Ureter (tissue), 1 donor: Measurements from ENCODE around the gene TAS2R5.

- PRO-cap, result no peak
Observed at GRCh38 chr7:139745611-139745939, 32.2 kb downstream of the HIPK2 start.

DNA sequence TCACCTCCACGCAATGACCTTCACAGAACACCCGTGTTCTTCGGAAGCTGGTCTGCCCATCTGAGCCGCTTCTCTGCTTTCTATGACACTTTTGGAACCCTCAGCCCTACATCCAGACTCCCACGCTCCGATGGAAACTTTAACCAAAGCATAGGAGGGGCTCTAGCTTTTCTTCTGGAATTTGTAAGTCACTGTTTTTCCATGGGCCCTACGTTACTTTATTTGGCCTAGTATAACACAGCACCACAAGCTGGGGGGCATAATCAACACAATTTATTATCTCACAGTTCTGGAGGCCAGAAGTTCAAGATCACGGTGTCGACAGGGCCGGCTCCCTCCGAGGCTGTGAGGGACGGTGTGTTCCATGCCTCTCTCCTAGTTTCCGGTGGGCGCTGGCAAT lies 29.7 kb downstream of the HIPK2 start:
- PRO-cap, result no peak

GRCh38 chr7:139761991-139762815 lies 15.6 kb downstream of the HIPK2 start:
- PRO-cap, result no peak

DNA sequence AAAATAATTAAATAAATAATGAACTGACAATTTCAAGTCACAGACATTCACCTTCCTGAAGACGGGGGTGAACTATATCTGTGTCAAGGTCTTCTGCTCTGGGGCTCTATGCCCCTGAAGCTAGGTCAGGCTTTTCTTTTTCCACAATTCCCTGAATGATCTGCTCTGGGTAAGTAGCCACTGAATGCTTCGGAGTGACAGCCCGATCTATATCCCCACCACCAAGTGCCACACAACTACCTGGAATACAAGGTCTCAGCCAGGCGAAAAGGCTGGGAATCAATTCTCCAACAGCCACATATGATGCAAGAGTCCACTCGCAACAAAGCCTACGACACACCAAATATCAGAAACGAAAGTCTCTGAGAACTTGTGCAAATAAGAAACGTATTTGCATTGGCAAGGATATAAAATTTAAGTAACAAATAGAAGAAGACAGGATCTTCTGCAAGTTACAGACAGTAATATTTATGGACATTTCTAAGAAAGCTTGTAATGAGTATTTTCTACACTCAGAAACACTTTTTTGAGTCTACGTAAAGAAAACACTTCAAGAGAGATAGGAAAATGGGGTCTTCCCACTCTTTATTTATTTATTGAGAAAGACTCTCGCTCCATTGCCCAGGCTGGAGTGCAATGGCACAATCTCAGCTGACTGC lies 5.7 kb downstream of the HIPK2 start:
- PRO-cap, result no peak

DNA sequence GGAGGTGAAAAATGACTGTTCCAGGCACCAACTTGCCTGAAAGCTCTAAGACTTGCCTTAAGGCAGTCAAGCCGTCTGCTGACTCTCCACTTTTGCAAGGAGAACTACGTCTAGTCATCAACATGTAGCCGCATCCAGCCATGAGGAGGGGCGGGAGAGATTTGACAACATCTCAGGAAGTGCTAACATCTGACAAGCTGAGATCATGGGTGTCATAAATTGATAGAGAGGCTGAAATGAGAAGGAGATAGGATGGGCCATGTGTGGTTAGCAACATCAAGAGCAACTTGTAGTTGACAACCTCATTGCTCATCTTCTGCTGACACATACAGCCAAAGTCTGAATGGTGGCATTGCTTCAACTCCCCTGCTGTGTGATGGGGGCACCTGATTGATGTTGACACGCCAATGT lies 8.9 kb upstream of the TBXAS1 start:
- PRO-cap, result no peak

GRCh38 chr7:139961408-139962499 lies 101.0 kb downstream of the PARP12 start:
- PRO-cap, result no peak

GRCh38 chr7:140101872-140102369 lies 39.2 kb upstream of the PARP12 start:
- PRO-cap, result no peak

DNA sequence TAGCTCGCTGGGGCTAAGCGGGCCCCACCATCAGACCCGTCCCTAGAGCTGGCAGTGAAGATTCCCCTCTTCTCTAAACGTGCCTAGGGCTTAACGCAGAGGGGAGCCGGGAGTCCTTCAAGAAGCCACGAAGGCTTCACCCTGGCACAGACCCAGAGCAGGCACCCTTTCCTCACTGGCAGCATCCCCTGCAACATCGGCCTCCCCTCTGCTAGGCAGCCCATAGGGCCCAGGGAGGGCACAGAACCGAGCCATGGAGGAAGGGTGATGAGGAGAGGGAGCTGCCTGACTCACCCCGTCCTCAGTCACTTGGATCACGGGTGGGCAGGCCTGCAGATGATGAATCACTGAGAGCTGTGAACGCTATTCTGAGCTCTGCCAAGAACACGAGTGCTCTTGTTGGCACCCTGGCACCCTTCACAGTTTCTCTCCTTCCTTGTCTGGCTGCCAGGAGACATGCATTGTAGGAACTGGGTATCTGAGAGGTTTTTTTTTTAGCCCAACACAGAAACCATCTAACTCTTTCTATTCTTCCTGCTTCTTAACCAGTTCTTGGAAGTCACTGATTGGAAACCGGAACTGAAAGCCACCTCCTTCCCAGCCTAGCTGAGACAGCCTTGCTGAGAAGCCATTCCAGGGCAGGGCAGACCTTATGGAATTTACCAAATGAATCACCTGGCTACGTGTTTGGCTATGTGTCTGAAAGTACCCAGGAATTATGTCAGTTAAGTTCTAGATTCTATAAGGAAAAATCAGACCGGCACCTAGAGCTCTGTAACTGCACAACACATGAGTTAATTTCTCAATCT lies 82.2 kb downstream of the SLC37A3 start:
- PRO-cap, result no peak

- PRO-cap, result no peak
Observed at GRCh38 chr7:140327009-140327727, 71.2 kb downstream of the SLC37A3 start.

- PRO-cap, result no peak
Observed at GRCh38 chr7:140358290-140359059, 39.9 kb downstream of the SLC37A3 start.

DNA sequence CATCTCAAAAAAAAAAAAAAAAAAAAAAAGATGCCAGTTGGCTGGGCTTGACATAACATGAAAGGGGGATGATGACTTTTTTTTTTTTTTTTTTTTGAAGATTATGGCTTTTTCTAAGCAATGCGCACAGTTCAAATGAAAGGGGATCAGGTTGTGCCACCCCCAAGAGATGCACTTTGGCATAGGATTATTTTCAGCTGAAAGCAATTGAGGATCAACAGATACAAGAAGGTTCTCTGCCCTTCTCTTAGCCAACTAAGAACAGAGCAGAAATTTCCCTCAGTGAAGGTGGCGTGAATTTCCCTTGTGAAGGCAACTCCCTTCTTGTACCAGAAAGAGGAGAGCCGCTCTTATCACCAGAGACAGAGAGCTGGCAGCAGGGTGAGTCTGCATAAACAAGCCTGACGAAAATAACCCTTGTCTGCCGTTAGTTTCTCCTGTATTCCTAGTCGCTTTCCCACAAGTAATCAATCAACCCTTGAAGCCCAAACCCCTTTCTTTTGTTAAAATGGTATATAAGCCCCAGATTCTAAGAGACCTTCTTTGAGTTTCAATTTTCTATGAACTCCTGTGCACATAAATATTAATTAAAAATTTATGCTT lies 28.6 kb upstream of the MKRN1 start:
- PRO-cap, result no peak

DNA sequence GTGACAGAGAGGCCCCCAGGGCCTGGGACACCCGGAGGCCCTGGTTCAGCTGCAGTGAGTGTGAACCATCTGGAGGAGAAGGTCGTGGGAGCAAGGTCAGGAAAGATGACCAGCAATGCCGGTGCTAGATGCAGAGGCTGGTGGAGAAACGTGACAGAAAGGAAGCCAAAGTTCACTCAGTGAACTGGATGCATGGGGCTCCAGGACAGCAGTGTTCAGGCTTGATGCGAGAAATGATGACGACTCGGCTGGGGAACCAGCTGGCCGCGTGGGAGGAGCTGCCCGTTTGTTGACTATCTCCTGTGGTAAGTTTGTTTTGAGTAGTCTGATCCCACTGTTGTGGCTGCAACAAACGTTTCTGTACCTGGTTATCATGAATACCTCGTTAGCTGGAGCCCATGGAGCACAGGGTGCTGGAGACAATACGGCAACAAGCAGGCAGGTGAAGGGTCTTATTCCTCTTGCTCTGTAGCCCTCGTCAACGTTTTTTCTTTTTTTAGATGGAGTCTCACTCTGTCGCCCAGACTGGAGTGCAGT lies 54.2 kb upstream of the MKRN1 start:
- PRO-cap, result no peak

DNA sequence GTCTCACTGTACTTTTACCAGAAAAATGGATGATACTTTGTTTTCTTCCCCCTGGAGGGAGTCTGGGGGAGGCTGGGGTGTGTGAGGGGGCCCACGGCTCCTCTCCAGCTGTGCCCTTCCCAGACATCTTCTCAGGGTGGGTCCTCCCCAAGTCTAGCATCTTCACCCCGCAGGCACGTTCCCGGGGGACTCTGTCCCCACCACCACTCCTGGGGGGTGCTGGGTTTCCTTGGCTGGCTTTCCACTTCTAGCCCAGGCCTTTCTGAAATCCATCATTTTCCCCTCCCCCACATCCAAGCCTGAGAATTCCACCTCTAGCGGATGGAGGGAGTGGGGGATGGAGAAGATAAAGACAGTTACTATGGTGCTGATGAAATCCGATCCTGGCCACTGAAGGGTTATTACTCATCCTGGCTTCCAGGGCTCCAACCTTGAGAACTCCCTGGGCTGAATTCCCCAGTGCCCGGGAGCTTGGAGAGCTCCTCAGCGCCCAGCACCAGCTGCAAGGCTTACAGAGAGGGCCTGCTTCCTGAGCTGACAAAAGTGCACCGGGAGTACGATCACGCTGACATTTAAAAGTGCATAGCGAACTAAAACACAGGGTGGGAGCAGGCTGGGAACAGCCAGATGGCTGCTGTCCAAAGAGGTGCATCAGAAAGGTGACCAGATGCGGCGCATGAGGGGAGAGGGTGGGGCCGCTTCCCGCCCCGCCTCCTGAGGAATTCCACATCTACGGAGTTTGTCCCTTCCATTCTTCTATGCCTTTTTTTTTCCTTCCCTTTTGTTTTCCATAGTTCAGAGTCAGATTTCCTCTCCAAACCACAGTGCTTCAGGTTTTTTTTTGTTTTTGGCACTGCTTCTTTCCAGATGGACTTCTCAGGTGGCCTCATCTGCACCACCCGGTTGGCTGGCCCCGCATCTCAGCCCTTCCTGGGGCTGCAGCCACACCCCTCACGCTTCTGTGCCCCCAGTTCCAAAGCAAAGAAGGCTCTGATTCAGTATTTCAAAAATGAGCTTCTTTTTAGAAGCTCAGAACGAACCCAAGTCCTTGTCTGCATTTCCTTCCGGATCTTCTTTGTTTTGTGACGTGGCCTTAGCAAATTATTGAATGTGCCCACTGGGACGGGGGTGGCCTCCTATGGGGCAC lies 62.3 kb upstream of the MKRN1 start:
- PRO-cap, result no peak

DNA sequence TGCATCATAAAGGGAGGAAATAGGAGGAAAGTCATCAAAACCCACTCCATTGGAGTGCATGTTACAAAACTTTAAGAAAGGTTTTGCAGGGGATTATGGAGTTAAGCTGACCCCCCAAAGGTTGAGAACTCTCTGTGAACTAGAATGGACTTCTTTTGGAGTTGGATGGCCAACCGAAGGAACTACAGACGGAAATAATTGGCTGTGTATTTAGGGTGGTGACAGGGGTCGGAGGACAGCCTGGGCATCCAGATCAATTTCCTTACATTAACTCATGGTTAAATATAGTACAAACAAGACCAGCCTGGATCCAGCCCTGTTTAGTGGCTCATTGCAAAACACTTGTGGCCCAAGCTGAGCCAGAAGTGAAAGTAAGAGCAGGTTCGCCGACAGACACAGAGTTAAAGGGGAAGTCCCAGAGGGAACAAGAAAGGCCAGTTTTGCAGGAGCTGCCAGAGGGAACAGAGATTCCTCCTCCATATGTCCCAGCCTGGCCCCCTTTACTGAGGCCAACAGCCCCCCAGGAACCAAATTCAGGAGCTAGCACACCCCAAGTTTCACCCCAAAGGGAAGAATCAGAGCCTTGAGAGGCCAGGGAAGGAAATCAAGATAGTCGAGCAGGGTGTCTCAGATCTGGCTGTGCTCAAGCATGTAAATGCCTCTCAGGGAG lies 15.9 kb upstream of the DENND2A start:
- PRO-cap, result no peak

DNA sequence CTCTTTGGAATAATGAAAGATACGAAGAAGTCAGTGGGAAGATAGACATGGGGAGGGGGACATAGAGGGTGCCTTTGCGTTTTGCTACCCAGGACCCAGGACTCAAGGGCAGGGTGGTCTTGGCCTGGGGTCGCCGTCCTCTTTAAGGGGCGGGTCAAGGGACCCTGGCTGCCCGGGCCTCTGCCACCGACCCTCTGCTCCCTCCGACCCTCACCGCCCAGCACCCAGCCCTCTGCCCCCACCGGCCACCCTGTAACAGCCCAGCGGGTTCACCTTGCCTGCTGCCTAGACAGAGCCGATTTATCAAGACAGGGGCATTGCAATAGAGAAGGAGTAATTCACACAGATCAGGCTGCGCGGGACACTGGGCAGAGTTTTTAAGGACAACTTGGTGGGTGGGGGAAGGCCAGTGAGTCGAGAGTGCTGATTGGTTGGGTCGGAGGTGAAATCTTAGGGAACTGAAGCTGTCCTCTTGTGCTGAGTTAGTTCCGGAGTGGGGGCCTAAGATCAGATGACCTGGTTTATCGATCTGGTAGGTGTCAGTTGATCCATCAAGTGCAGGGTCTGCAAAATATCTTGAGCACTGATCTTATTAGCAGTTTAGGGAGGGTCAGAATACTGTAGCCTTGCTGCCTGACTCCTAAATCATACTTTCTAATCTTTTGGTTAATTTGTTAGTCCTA lies 750 bp upstream of the ADCK2 start:
- PRO-cap, result no peak

DNA sequence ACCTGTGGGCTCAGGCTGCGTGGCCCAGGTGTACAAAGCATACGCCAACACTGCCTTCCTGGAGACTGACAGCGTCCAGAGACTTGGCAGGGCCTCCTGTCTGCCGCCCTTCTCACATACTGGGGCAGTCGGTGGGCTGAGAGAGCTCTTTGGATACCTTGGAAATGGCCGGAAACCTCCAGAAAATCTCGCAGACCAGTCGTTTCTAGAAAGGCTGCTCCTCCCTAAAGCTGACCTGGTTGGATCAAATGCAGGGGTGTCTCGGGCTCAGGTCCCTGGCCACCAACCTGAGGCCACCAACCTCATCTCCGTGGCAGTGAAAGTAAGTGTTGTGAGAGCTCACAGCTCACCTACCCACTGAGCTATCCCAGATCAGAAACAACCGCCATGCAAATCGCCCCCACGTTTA lies 1.2 kb downstream of the ADCK2 start:
- PRO-cap, result no peak

- PRO-cap, result no peak
Observed at GRCh38 chr7:140812005-140812567, 112.6 kb downstream of the BRAF start.

GRCh38 chr7:141654334-141655095 lies 47.5 kb downstream of the DENND11 start:
- PRO-cap, result no peak

- PRO-cap, result no peak
Observed at GRCh38 chr7:141789950-141790506, at the start of gene TAS2R5. Gene TAS2R5 (plus strand): TSS chr7:141790217.

GRCh38 chr7:142324273-142324882 lies 66.5 kb upstream of the PRSS58 start:
- PRO-cap, result no peak